Epithelial cell of prostate (primary cell): ENCODE measurements around the gene PDE3B.

GRCh38 chr11:13873033-13873855, 89.3 kb upstream of the SPON1 start:
- RRBS, result no CpG with 5 or more reads among the region's 15 CpGs

- RRBS, result no CpG with 5 or more reads among the region's 6 CpGs
These were observed 20.9 kb downstream of the SPON1 start for GRCh38 chr11:13983437-13983888.

DNA sequence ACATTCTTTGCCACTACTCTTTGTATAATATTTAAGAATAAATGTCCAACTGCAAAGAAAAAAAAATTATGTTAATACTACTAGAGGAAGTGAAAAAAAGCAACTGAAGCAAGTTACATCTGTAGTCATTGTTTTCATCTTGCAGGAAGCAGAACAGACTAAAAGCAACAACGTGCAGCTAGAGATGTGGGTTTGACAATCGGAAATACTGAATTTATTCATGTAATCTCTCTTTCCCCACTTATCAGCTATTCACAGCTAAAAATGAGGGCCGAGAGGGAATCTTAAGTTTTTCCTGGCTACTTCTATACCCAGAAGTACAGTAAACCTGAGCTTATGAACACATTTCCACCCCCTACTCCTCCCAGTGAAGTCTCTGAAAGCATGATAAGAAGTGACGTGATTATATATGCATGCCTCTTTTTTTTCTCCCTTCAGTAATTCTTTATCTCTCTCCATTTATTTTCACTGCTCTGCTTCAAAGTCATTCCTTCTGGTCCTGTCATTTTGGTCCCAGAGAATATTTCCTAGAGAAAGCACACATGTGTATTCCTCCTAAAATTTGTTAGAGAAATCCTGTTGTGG, 116.5 kb downstream of the SPON1 start:
- RRBS, result no CpG with 5 or more reads among the region's 4 CpGs

DNA sequence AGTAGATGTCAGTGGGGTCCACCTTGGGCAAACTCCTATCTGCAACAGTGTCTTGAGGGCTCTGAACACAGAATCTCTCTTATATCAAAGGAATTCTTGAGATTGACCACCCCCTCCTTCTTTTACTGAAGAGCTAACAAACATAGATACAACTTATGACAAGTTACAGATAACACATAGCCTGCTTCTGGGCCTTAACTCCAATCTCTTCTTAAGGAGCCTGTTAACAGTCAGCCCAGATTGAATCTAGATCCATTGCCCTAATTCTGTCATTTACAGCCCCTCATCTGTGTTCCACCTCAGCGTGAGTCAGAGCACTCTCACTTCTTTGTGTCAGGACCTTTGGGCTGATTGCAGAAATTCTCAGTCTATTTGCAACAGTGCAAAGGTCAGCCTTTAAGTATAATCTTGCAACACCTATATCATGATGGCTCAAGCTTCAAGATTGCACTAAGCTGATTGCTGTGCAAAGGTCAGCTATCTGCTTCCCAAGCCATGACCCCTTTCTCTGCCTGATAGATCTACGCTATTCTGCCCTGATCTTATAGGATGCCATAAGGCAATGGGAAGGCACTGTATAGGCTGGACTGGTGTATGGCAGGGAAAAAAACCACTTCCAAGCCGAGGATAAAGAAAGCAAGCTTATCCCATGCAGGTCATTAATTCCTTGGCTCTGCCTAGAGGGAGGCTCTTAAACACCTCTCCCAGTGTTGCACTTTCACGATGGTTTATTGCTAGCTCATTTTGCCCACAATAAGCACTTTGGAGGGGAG, 100.8 kb downstream of the RRAS2 start:
- RRBS, result no CpG with 5 or more reads among the region's 4 CpGs

DNA sequence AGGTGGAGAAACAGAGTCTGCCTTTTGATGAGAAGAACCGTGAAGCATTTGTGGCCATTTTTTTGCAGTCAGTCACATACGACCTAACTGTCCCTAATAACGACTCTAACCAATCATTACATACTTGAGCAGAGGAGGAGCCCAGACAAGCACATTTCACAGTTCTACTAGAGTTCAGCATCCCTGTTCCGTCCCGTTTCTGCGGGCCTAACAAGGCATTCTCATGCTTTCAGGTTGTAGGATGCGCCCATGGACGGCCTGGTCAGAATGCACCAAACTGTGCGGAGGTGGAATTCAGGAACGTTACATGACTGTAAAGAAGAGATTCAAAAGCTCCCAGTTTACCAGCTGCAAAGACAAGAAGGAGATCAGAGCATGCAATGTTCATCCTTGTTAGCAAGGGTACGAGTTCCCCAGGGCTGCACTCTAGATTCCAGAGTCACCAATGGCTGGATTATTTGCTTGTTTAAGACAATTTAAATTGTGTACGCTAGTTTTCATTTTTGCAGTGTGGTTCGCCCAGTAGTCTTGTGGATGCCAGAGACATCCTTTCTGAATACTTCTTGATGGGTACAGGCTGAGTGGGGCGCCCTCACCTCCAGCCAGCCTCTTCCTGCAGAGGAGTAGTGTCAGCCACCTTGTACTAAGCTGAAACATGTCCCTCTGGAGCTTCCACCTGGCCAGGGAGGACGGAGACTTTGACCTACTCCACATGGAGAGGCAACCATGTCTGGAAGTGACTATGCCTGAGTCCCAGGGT, 93.5 kb downstream of the RRAS2 start:
- RRBS, result no CpG with 5 or more reads among the region's 15 CpGs

DNA sequence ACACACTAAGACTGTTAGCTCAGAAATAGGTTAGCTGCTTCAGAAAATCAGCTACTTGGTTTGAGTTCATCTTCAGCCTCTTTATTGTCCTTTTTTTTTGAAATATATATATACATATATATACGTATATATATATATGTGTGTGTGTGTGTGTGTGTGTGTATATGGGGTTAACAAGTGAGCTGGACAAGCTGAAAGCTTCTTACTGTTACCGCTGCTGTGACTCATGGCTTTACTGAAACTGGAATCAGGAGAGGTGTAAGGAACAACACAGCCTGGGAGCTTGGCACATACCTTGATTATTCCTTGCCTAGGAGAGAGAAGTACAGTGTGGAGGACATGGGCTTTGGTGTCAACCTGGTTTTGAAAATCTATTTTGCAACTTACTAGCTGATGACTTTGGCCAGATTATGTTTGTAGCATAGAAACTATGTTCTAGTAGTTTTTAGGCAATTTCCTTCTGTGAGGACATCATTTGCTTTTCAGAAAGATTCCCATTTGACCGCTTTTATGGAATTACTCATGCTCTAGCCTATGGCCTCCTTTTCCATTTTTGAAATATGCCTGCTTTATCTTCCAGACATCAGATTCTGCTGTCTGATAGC, 25.9 kb upstream of the PDE3B start:
- RRBS, result no CpG with 5 or more reads among the region's 3 CpGs

DNA sequence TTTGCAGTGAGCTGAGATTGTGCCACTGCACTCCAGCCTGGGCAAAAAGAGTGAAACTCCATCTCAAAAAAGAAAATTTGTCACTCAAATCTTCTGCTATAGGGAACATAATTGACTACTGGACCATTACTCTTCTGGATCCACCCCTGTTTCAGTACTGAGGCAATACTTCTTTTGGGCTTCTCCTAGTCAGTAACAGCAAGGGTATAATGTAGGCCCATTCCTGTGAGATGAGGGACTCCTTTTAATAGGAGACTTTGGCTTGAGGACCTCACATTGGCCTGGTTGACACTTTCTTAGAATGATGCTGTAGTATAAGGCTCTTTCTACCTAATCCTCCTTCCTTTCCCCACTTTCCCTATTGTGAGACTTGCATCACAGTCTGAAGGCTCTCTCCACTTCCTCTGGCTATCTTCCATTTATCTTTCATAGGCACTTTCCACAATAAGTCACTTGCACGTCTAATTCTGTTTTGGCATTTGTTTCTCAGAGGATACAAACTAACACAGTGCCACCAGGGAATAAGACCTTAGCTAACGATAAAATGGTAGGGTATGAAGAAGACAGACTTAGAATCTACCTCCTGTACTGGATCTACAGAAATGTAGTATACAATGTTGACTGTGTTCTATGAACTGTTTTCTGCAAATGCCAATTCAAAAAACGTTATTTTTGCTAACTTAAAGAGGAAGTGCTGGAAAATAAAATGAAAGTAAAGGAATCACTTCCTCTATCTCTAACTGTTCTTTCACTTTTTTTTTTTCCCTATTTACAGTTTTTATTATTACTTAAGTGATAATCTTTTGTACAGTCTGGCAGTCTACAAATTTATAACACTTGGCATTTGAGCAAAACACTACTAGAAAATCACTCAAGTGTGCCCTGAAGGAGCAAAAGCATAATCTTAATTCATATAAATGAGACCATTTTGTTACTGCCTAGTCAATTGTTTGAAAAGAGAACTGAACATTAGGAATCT, 17.9 kb upstream of the PDE3B start:
- RRBS, result no CpG with 5 or more reads among the region's 3 CpGs

GRCh38 chr11:14643479-14643914, at the start of gene PDE3B:
Gene PDE3B (plus strand): TSS chr11:14643804.
- RRBS, result 2% methylated on average over 29 of the region's 52 CpGs

DNA sequence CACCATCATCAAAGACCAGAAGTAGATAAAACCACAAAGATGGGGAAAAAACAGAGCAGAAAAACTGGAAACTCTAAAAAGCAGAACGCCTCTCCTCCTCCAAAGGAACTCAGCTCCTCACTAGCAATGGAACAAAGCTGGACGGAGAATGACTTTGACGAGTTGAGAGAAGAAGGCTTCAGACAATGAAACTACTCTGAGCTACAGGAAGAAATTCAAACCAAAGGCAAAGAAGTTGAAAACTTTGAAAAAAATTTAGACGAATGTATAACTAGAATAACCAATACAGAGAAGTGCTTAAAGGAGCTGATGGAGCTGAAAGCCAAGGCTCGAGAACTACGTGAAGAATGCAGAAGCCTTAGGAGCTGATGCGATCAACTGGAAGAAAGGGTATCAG, 18.7 kb downstream of the PDE3B start:
- RRBS, result no CpG with 5 or more reads among the region's 7 CpGs

GRCh38 chr11:14759430-14759633, 115.7 kb downstream of the PDE3B start:
- RRBS, result no CpG with 5 or more reads among the region's 3 CpGs

GRCh38 chr11:15941308-15941702, 415.0 kb downstream of the SOX6 start:
- RRBS, result 46% methylated on average over 21 of the region's 32 CpGs

- RRBS, result no CpG with 5 or more reads among the region's 10 CpGs
These were observed 390.8 kb downstream of the SOX6 start for GRCh38 chr11:15965216-15966331.

GRCh38 chr11:16184641-16184930, 171.8 kb downstream of the SOX6 start:
- RRBS, result no CpG with 5 or more reads among the region's 1 CpG

DNA sequence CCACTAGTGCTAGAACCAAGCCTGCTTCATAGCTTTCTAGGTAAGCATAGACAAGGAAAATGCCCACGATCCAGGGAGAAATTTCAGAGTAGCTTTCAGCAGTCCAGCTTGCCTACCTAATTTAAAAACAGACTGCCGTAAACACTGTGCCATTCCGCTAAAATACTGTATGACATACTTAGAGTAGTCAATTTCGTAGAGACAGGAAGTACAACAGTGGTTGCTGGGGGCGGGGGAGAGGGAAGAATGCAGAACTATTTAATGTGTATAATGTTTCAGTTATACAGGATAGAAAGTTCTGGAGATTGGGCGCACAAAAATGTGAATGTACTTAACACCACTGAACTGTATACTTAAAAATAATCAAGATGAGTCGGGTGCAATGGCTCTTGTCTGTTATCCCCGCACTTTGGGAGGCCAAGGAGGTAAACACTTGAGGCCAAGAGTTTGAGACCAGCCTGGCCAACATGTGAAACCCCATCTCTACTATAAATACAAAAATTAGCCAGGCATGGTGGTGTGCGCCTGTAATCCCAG, 56.8 kb downstream of the C11orf58 start:
- RRBS, result no CpG with 5 or more reads among the region's 9 CpGs

DNA sequence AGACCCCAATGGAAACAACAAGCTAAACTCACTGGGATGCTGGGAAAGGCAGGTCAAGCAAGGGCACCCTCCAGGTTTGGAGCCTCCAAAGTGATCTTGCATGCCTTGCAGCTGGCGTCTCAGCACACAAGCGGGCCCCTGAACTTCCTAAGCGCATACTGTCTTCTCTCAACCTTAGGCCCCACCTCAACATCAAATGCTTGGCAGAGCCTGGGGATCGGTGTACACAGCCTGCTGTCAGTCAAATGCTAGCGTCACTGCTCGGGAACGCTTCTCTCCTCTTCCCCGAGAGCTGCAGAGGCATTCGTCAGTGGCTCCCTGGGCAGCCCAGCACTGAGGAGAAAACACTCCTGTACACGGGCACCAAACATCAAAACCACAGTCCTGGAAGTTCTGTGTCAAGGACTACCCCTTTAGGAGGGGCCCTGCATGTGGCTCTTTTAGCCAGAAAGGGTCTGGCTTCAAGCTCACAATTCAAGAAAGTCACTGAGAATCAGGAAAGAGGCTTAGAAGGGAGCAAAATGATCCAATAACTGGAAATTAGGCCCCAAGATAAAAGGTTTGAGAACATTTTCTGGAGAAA, 125.0 kb downstream of the C11orf58 start:
- RRBS, result no CpG with 5 or more reads among the region's 10 CpGs

- RRBS, result no CpG with 5 or more reads among the region's 10 CpGs
These were observed 135.9 kb downstream of the PLEKHA7 start for GRCh38 chr11:16878117-16878962.

- RRBS, result no CpG with 5 or more reads among the region's 4 CpGs
These were observed 77.4 kb downstream of the PLEKHA7 start for GRCh38 chr11:16936739-16937218.

DNA sequence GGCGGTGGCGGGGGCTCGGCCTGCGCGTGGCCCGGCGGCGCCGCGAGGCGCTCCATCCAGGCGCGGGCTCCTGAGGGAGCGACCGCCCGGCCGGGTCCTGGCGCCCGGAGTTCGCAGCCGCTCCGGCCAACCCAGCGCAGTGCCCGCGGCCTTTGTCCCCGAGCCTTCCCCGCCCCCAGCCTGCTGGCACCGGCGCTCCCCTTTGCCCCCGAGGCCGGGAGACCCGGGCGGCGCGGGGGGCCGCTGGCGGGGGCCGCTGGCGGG, 190 bp upstream of the PLEKHA7 start:
- RRBS, result 2% methylated on average over 18 of the region's 39 CpGs

- RRBS, result no CpG with 5 or more reads among the region's 3 CpGs
These were observed 73.3 kb downstream of the SERGEF start for GRCh38 chr11:17939356-17940208.